Neural progenitor cell (in vitro differentiated cells): ENCODE data around the genes ABCB11, ERICH2 and GORASP2.

- RAMPAGE, long total RNA: no peak
These were observed 65.5 kb downstream of the STK39 start for GRCh38 chr2:168181906-168182312.

- RAMPAGE, long total RNA: no peak
These were observed 25.8 kb downstream of the STK39 start for GRCh38 chr2:168221378-168222197.

DNA sequence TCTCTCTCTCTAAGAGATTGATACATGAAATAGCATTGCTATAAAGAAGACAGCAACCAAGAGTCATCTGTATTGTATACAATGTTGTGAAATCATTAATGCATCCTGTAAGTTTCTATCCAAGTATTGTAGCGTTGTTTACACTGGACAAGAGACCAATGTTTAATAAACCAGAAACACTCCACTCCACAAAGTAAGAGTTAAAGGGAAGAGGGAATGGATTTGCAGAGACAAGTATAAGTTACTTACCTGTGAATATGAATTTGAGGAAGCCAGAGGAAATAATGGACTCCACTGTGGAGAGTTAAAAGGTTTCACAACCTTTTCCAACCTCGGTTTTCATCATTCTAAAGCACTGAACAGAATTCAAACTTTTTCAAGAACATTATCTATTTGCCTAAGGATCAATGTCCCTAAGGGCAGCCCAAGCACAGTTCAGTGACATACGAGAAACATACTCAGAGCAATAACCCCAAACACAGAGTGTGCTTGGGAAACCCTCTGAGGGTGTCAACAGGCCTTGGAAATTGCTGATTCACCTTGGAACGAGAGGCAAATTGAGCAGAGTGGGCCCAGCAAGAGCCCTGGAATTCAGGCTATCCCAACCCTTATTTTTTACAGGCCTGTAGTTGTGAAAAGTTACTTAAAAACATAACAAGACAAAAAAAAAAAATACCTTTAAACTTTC, at the start of gene ABCB11:
ABCB11 (minus strand) TSS at position 349 of the 688 bp plus-strand sequence.
- RAMPAGE, long total RNA: no peak

GRCh38 chr2:169514449-169514750, 4.9 kb downstream of the KLHL41 start:
- RAMPAGE, long total RNA: no peak

- RAMPAGE, long total RNA: no peak
These were observed 19.8 kb downstream of the KLHL41 start for GRCh38 chr2:169528899-169530130.

DNA sequence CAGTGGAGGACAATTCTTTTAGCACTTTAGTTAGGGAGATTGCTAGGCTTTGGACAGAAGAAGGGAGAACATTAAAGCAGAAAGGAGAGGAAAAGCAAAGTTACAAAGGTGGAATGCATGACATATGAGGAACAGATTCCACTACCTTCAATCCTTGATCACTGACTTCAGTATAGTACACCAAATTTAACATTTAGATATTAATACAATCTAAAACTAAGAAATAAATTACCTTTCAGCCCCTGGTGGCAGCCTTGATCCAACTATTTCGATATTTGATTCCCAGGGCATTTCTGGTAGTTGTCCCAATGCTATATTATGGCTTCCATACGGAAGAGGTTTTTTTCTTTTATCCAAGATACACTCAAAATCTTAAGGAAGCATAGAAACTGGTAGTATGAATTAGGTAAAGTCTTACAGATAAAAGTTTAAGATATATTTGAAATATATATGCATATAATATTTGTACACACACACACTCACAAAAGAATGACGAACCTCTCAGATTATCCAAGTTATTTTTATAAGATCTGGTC, 21.7 kb downstream of the KLHL41 start:
- RAMPAGE, long total RNA: no peak

- RAMPAGE, long total RNA: no peak
These were observed 122.2 kb downstream of the UBR3 start for GRCh38 chr2:169949368-169950035.

DNA sequence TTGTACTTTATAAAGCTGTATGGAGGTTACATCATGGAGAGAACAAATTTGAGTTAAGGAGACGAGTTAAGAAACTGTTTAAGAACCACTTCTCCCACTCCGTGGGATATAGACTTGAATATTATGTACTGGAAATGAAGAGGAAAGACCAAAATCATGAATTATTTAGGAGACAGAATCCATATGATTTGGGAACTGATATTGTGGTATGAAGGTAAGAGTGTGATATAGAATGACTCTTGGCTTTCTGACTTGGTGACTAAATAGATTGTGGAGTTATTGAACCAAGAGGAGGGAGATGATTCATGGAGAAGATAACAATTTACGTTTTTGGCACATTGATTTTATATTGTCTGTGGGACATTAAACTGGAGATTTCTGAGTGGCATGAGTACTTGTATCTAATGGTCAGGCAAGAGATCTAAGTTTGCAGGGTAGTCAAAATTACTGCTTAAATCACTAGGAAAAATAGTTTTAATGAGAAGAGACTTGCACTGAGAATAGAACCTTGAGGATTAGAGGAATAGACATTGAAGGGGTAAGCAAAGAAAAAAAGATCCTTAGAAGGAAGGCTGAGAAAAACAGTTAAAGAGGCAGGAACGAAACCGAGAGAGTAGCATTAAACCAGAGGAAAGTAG, 173.1 kb downstream of the UBR3 start:
- RAMPAGE, long total RNA: no peak

DNA sequence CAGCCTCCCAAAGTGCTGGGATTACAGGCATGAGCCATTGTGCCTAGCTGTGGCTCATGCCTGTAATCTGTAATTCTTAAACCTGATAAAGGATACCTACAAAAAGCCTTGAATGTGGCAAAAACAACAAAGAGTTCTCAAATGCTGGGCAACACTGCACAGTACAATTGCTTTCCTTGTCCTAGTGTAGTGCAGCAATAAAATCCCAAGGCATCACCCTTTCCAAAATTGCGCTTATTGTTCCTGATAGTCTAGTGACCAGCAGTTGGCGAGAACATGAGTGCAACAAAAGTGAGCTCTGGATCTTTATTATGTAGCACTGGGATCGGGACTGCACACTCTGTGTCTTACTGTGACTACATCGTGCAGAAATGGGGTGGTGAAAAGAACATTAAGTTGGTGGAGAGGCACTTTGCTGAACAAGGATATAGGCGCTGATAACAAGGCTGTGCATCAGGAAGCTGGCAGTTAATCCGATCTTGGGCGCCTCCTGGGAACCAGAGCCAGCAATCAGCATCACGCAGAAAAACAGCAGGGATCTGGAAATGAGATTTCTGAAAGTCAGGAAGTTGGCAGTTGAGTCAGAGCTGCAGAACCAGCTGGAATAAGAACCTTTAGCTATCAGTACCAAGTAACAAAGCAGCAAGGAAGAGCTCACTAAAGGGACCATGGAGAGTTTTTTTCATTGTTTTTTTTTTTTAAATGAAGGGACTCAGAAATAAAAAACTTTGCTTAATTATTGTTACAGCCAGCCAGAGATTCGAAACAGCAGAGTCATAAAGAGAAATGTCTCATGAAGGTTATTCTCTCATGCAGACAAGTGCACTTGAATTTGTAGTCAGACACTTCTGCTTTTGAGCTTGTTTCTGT, 22.9 kb upstream of the MYO3B start:
- RAMPAGE, long total RNA: no peak

GRCh38 chr2:170409017-170409550, 231.1 kb downstream of the MYO3B start:
- RAMPAGE, long total RNA: no peak

- RAMPAGE, long total RNA: no peak
These were observed 690 bp upstream of the SP5 start for GRCh38 chr2:170714318-170714975.

DNA sequence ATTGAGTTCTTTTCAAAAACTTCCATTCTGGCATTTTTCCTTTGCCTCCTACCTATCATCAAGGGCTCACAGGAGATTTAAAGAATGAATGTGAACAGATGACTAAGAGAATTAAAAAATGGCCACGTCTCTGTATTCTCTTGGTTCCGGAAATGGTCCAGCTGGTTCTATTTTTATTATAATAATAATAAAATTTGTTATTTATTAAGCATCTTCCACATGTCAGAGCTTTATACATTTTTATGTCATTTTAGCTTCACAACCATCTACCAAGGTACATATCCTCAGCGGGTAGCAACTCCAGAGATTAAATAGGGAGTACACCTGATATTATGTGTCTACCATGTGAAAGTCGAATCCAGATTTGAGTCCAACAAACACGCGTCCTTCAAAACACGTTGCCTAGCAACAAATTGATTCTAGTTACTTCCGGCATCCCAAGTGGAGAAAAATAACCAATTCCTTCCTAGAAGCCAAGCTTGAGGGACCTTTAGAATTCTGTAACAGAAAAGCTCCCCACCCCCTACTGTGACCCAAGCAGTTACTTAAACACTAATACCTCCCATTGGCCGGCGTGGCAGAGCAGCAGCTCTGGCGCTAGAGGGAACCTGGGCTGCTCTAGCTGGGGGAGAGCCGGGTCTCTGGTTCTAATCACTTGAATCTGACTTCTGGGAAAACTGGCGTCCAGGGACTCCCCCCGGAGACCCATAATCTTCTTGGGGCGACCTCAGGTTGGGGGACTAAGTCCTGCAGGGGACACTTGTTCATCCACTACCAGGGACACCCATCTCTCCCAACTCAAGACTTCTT, at the start of gene ERICH2:
ERICH2 (plus strand) TSS at position 575 of the 810 bp plus-strand sequence.
- RAMPAGE, long total RNA: no peak

DNA sequence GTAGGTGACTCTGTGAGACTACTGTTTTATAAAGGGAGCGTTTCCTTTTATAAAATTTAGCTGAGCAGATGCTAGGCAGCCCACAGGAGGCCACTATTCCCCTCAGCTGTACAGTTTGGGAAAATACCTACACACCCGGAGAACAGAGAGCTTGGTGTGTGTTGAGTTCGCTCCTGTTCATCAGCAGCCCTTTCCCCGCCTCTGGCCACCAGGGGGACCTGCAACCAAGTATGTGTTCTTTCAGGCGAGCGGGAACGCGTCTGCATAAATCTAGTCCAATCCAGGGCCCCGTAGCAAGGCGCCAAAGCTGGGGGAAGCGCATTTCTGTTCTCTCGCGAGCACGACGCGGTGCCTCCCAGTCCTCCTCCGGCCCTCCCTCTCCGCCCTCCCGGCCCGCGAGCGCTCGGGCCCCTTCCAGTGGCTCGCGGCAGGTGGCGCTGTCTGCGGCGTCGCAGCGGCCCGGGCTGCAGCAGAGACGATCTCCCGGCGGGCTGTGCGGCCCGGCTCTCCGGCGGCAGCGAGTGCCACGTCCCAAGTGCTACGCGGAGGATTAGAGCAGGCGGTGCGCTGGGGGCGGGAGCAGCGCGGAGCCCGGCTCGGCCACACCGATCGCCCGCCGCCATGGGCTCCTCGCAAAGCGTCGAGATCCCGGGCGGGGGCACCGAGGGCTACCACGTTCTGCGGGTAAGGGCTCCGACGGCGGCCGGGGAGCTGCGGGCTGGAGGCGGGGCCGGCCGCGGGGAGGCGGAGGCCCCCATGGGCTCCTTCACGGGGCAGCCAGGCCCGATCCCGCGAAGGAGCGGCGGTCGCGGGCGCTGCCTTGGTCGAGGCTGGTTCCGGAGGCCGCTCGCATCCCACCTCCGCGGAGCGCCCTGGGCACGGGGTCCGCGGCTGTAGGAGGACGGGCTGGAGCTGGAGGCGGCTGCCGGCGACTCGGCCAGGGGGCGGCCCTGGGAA, at the start of gene GORASP2:
GORASP2 (plus strand) TSS at position 534 of the 957 bp plus-strand sequence.
- RAMPAGE, long total RNA: no peak

DNA sequence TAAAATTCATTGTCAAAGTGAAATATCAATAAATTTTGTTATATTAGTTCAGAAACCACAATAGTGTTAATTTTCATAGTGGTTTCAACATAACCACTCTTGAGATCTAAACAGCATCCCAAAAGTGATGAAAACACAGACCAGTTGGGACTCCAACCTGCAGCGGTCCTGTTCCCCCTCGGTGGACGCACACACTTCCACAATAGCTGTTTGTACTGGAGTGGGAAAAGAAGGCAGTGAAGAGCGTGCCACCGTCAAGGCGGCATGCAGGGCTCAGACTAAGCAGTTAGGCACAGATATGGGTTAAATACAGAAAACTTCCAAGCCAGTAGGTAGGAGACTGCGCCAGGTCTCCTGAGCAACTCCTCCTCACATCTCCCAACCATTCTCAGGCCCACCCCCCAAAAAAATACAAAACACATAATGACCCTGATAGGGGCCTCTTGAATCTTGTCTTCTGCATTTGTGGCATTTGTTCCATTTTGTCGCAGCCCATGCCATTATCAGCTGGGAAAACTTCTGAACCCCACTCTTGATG, 57.6 kb downstream of the GORASP2 start:
- RAMPAGE, long total RNA: no peak

DNA sequence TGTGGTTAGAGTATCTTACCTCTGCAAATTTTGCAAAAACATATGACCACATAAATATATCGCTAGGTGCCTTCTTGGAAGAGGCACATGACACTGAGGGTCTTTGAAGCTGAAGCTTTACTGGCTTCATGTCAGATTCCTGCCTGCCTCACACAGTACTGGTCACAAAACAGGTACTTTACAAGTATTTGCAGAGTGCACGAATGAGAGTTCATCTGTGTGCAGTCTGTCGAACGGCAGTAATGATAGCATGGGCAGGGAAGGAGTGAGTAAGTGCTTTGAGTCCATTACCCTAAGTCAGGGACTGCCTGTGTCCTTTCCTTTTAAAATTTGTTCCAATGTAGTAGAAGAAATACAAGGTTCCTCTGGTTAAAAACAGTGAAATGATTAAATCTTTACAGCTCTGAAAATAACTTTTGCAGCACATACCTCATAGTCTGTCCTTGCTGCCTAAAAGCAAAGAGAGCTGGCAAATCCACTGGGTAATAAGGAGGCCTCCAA, 87.7 kb upstream of the TLK1 start:
- RAMPAGE, long total RNA: no peak

DNA sequence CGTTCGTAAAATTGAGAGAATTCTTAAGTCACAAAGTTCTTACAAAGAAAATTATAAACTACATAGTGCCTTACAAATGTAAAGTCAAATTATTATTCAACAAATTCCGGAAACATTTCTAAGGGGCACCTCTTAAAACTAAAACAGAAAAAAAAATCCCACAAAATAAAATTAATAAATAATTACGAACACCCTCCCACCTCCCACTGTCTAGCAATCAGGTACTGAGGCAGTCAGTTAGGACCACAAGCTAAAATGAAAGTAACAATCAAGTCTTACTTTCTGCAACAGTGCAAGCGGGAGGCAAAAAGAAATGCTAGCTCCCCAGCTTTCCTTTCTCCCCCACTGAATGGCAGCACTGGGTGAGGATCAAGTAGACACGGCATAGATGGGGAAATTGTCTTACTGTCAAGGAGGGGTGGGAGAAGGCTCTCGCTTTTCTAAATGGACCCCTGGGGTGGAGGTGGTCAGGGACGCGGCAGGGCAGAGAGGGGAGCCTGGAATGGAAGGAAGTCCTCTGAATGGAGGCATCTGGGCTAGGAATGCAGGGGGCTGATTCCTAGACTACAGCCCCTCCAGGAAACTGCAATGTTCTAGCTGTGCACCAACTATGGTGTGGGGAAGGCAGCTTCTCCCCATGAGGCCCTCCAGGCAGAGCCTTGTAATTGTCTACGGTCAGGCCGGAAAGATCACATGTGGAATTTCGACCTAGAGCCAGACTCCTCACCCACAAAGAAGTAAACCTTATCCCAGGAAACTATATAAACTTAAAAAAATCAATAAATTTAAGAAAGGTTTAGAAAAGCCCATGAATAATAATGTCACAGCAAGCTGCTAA, 24.3 kb downstream of the METTL8 start:
- RAMPAGE, long total RNA: no peak

DNA sequence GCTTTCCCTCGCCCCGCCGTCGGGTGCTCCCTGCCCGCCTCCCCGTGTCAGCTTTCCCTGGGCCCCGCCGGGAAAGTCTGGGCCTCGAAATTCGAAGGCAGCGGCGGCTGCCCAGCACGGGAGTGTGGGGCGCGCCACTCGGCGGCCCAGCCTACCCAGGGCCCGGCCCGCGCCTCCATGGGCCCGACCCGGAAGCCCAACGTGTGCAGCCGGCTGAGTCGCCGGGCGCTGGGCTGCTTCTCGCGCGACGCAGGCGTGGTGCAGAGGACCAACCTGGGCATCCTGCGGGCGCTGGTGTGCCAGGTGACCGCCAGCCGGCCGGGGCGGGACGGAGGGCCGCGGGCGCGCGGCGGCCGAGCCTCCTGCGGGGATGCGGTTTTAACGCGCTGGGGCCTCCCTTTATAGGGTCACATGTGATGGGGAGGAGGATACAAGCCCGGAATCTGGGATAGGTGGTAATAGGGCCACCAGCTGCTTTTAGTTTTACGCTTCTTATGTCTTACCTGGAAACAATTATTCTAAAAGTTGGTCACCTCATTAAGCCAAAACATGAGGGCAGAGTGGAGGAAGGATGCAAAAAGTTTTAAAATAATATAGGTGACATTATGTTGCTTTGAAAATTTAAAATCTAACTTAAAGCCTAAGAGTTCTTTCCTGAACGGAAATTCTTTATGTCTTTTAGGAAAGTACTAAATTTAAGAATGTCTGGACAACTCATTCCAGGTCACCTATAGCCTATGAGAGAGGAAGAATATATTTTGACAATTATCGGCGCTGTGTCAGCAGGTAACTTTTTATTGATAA, 577 bp downstream of the DCAF17 start:
- RAMPAGE, long total RNA: no peak

GRCh38 chr2:171490312-171491072, 31.8 kb upstream of the CYBRD1 start:
- RAMPAGE, long total RNA: no peak

DNA sequence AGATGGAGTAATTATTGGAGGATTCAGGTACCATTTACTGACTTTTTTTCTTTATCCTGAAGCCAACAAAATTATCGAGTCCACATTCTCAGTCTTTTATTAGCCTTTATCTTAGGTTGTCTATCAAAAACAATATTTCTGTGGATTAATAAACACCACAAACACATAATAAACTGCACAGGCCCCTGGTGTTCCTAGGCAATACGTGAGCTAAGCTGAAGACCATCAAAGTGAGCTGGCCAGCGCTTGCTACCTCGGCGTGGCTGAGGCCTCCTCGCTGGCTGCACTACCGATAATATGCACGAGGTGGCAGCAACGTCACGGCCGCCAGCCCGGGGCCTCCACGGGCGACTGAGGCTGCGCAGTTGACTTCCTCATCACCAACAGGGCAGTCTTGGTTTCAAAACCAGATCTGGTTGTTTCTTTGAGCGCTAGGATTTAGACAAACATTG, 51.7 kb downstream of the CYBRD1 start:
- RAMPAGE, long total RNA: no peak

DNA sequence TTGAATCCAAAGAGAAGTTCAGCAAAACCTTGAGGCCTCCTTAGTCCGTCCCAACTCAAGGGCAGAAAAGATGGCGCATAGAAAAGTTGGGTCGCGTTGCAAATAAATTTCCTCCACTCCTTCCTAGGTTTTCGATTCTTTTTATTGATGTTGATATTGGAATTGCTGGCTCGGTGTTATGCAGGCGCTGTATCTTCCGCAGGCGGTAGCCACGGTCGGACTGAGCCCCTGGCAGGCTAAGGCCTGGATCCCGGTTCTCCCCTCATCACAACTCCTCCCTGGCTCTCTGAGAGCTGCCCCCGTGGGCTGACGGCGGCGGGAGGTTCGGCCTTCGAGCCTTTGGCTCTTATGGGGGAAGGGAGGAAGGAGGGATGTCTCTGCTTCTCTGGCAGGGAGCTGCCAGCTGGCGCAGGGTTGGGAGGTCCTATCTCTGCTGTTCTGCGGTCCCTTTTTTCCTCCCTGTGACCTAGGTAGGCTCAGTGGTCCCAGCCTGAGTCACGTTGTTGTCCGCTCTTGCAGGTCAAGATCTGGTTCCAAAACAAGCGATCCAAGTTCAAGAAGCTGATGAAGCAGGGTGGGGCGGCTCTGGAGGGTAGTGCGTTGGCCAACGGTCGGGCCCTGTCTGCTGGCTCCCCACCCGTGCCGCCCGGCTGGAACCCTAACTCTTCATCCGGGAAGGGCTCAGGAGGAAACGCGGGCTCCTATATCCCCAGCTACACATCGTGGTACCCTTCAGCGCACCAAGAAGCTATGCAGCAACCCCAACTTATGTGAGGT, 2.4 kb downstream of the DLX1 start:
- RAMPAGE, long total RNA: no peak